Mesenchymal stem cell of Wharton's jelly (primary cell): ENCODE results near the gene HACE1.

- CAGE, long polyA plus RNA: no peak
Observed at GRCh38 chr6:102169614-102170203, 776.2 kb downstream of the GRIK2 start.

- CAGE, long polyA plus RNA: start-site peak on the minus strand at chr6:104859859-104859903, 351 and 275 reads in 2 replicates
Observed at GRCh38 chr6:104858953-104860386, at the start of gene HACE1. Gene HACE1, minus strand, starts transcription at chr6:104859919.

GRCh38 chr6:104936318-104937415, 20.2 kb upstream of the LIN28B start:
- CAGE, long polyA plus RNA: no peak

DNA sequence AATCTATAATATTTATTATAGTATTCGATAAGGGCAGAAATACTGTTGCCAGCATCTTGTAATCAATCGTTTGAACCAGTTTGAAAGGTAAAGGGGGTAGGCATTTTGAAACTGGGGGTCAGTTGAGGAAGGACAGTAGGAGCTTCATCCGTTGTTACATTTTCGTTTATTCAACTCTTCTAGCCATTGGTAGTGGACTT, 1.1 kb upstream of the LIN28B start:
- CAGE, long polyA plus RNA: no peak

DNA sequence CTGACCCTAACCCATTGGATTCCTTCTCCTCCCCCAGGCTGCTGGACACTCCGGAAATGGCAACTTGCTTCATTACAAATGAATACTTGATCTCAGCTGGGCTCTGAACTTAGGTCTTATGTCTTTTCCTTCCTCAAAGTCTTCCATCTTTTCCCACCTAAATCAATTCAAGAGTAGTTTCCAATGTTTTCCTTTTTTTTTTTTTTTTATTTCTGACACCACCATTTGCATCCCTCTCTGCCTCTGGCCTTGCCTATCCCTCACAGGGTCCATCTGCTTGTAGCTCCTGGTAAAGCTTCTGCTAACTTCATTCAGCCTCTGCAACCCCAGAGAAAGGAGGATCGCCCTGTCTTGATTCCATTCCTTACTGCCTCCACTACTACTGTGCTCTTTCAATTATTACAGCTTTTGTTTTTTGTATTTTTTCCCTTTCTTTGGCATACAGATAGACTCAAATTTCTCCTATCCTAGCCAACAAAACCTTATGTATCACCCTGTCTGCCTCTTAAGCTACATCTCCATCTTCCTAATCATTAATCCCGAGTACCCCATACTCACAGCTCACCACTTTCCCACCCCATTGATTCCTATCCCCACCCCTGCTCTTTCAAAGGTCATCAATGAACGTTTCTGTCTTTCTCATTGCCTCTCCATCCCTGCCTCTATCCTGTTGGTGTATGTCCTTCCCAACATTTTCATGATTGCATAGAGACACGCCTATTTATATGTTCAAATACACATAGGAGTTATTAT, 107.7 kb downstream of the PREP start:
- CAGE, long polyA plus RNA: no peak

- CAGE, long polyA plus RNA: no peak
Observed at GRCh38 chr6:105372120-105372524, 30.8 kb downstream of the PREP start.

DNA sequence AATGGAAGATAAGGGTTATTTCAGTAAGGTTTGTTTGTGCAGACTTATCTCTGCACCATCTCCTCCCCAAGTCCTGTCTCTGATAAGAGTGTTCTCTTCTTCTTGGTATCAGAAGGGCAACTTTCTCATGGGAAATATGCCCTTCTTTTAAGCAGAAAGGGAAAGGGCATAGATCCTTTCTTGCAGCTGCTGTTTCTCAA, 51.9 kb upstream of the PREP start:
- CAGE, long polyA plus RNA: no peak

DNA sequence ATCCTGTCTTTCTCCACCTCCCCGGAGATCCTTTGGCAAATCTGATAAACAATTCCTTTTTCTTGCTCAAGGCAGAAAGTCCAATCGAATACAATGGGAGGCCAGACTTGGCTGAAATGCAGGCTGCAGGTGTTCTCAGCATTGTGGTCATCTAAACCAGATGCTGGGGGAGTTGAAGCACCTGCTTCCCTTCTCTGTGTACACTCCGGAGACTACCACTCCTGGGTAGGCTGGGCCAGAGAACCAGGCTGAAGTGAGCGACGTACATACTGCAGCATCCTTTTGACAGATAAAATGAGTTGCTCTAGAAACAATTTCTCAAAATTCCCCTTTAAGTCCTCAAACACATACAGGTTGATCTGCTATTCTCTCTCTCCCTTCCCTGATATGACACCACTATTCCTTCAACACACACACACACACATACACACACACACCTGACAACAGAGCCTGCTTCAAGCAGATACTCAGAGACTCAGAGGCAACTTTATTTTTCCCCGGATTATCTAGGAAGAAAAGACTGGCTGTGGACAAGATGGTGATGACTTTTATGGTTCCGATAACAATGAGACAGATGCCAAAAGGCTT, 82.7 kb upstream of the PREP start:
- CAGE, long polyA plus RNA: no peak

DNA sequence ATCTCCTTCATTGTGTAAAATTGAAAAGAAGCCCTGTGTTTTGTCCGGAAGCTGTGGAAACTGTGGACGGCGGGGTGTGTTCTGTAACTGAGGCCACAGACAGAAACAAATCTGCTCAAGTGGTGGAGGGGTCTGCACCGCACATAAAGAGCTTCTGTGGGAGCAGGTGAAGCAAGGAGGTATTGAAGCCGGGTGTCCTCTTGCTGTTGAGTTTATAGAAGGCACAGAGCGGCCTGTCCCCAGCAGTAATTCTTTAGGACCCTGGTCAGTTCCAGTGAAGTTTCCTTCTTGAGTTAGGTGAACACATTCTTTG, 6.0 kb downstream of the PRDM1 start:
- CAGE, long polyA plus RNA: no peak

- CAGE, long polyA plus RNA: no peak
Observed at GRCh38 chr6:106098376-106099101, 12.4 kb downstream of the PRDM1 start.

- CAGE, long polyA plus RNA: no peak
Observed at GRCh38 chr6:106119262-106119963, 33.3 kb downstream of the PRDM1 start.

DNA sequence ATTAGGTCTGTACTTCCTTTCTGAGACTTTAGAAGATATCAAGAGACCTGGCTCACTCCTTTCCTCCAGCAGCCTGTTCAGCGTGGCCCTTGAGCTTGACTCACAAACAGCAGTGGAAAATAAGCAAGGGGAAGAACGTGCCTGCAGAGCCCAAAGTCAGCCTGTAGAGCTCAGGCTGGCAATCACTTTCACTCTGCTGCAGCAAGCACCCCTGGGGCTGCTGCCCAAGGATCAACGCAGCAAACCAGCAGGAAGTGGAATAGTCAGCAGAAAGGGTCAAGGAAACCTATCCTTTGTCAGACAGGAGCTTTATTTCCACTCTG, 77.3 kb downstream of the PRDM1 start:
- CAGE, long polyA plus RNA: no peak

GRCh38 chr6:106529945-106530590, 99.2 kb downstream of the RTN4IP1 start:
- CAGE, long polyA plus RNA: no peak

- CAGE, long polyA plus RNA: no peak
Observed at GRCh38 chr6:106620953-106621586, 8.2 kb downstream of the RTN4IP1 start.

DNA sequence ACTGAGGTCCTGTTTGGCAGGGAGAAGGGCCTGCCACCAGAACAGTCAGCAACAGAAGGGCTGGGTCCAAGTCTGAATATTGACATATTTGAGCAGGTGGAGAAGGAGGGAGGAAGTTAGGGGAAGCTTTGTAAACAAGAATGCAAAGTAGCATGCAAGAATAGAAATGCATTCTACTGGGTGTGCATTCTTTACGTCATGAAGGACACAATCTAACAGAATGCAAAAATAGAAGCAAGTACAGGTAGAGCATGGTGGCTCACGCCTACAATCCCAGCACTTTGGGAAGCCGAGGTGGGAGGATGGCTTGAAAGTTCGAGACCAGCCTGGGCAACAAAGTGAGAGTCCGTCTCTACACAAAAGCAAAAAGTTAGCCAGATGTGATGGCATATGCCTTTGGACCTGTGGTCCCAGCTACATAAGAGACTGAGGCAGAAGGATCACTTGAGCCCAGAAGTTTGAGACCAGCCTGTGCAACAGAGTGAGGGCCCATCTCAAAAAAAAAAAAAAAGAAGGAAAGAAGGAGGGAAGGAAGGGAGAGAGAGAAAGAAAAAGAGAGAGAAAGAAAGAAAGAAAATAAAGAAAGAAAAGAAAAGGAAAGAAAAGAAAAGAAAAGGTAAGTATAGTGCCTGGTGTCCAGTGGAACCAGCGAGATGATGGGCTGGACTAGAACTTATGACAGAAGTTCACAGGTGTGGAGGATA, 100.7 kb downstream of the QRSL1 start:
- CAGE, long polyA plus RNA: no peak

DNA sequence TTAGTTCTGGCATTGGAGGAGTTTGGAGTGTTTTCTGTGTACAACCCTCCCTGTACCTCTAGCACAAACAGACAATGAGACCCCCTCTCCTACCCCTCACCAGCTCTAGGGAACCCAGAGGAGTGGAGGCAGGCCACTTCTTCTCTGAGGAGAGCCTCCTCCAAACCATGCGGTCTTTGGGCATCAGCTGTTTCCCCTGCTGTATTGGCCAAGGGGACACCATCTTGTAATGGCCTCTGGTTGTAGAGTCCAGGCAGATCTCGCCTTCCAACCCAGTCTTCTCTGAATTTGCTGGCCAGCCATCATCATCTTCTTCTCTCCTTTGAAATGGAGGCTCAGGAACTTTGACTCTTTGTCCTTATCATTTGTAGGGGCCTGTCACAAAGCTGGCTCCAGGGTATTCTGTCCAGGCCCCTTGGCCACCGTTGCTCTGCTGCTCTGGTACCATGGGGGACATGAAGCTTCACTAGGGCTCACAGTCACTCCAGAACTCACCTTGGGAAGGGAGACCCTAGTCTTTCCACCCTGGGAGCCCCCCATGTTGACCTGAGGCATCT, 111.5 kb downstream of the QRSL1 start:
- CAGE, long polyA plus RNA: no peak

DNA sequence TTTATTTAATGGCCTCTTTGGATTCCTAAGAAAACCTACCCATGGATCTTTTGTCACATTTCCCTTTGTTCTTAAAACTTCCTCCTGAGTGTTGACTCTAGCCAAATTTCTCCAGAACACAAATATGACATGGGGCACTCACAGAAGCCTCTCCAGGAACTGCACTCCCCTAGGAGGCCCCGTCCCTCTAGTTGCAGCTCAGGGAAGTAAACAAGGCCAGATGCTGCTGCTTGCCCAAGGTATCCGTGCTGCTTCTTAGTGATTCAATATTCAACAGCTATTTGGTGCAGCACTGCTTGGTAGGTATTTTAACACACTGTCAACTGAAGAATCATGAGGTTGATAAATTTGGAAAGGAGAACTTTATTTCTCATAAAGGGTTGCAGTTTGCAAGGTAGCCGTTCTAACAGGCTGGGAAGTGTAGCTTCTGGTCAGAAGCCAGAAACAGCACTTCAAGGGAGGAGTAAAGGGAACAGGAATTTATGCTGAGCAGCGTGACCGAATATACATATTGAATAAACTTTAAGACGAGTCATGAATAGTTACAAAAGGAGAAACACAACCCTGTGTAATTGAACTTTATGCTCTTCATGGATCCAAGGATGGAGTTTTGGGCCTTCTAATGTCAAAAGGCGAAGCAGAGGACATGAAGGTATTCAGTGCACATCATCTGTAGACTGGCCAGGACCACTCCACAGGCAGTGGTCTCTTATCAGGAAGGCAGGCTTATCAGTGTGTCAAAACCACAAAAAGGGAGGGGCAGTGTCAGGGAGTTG, 63.3 kb downstream of the CD24 start:
- CAGE, long polyA plus RNA: no peak

GRCh38 chr6:106913206-106913375, 61.4 kb downstream of the CD24 start:
- CAGE, long polyA plus RNA: no peak

- CAGE, long polyA plus RNA: no peak
Observed at GRCh38 chr6:107153958-107154542, 38.7 kb upstream of the BEND3 start.

DNA sequence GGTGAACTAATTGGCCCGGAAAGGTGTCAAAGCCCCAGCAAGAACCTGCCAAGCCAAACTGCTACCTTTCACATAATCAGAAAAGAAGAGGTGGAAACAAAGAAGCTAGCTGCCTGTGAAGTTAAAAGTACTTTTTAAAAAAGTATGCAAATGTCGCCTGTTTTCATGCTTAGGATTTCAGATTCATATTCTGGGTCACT, 106.4 kb upstream of the BEND3 start:
- CAGE, long polyA plus RNA: no peak